ENCODE measurements around the gene LRRC63.

DNA sequence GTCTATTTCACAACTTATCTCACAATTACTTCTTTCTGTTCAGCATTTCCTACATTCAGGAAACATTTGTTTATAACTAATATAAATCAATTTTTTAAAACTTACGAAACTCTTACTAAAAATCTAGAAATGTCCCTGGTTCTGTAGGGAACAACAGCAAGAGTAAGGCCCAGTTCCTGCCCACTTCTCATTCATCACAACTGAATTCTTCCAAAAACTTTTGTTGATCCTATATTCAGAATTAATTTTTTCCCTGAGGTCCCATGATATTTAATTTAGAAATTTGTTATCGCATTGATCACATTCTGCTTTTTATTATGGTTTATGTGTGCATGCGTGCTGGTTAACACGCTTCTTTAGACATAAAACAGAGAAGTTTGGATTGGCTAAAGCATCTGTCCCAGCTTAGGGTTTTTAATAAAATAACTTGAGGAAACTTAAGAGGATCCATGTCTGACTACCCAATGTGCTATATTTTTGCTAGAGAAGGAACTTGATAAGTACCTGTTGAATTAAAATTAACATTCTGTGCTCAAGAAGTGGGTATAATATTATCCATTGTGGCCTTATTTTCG is 18.8 kb upstream of the CPB2 start:
- PRO-cap: no peak

GRCh38 chr13:46137456-46137992 is 32.7 kb upstream of the CPB2 start:
- PRO-cap: no peak

DNA sequence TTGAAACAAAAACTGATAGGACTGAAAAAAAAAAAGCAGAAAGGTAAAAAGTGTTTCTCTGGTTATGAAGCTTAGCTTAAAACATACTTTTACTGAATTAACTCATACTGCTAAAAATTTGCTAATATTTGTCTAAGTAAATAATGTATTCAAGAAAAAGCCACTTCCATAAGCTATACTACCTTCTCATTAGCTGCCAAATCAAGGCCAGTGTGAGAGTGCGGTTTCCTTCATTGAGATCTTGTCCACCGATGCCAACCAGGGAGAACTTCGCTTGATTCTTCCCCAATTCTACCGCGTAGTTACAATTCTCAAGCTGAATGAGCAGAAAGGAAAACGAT is 37.2 kb upstream of the CPB2 start:
- PRO-cap: no peak

GRCh38 chr13:46211163-46212084 is at the start of gene LRRC63:
LRRC63 (plus strand) TSS chr13:46211928.
- PRO-cap: bidirectional peak, plus-strand start at chr13:46211967, minus-strand start at chr13:46211902

DNA sequence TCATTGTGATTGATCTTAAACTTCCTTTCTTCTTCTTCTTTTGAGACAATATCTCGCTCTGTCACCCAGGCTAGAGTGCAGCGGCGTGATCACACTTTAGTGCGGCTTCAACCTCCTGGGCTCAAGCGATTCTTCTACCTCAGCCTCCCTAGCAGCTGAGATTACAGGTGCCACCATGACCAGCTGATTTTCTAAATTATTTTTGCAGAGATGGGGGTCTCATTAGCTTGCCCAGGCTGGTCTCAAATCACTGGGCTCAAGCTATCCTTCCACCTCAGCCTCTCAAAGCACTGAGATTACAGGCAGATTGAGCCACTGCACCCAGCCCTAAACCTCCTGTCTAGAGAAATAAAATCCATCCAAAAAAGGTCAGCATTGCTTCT is 17.9 kb downstream of the RUBCNL start:
- PRO-cap: no peak

DNA sequence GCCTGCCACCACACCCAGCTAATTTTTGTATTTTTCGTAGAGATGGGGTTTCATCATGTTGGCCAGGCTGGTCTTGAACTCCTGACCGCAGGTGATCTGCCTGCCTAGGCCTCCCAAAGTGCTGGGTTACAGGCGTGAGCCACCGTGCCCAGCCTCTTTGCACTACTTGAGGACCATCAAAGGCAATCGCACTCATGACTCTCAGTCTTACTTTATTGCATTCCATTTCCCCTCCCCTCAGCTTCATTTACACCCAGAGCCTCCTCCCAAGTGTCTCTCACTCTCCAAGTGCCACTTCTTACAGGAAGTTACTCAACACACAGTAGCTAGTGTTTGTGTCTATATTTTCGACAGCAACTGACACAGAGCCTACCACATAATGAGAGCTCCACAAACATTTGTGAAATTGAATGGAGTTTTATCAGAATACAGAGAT is 16.8 kb upstream of the RUBCNL start:
- PRO-cap: no peak

- PRO-cap: no peak
Measured at GRCh38 chr13:46595084-46595509, 42.1 kb downstream of the LRCH1 start.

DNA sequence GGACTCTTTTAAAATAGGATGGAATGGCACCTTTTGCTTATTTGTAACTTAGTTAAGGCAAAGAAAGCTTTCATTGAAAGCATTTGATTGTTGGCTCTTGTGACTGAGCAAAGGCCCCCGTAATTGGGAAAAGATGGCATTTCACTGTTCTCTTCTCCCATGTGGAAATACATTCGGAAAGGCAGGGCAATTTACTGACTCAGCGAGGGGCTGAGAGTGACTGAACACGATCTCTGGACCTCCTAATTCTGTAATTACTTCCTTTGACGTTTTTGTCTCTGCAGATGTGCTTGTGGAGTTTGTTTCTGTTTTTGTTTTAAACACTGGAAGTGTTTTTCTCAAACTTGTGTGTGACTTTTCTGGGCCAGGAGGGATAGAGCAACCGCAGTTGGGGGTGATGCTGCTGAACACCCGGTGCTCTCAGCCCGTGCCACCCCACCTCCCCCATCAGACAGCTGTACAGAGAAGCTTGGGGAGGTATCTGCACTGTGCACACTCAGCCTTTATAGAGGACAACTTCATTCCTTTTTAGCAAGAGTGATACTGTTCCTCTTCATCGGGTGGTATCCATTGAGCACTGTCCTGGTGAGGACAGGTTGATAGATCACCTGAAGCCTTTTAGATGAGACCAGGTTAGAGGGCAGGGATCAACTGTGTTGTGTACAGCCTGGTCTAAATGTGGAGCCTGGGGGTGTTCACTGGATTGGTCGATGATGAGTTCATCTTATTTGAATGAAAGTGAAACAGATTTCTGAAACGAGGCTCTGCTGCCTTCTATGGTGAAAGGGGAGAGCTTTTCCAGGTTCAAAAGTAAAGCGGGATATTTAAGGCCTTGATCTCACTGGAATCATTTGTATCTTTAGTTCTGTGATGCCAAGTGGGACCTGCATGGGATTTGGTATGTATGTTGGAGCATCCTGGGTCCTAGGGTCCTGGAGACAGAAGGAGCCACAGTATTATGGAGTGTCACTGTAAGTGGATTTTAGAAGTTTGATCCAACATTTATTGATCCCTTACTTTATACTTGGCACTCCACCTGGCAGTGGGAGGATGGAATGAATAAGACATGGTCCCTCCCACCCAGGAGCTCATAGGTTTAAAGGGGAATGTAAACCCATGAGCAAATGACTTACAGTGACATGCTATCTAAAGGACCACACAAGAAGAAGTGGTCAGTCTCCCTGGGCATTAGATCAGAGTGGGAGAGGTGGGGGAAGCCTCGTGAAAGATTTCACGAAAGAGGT is 117.3 kb downstream of the ESD start:
- PRO-cap: no peak

DNA sequence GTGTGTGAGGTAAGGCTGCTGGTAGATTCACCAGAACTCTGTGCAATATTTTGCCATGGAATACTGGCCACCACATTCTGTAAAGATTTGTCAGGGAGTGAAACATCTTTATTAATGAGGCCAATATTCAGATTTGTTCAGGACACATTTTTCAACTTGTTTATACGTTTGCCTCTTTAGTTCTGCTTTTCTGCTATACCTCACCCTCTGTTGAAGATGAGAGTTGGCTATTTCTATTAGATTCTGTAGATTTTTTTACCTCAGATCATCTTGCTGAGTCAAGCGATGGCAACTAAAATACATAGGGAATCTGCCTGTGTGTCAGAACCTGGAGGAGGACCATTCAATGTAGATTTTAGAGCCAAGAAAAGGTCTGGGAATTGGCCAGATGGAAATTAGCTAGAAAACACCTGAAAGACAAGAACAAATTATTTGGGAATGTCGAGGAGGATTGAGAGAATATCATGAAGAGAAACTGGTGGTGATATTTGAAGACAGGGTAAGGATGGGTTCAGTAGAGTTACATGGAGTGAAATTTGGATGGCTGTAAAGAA is 91.6 kb downstream of the ESD start:
- PRO-cap: no peak

DNA sequence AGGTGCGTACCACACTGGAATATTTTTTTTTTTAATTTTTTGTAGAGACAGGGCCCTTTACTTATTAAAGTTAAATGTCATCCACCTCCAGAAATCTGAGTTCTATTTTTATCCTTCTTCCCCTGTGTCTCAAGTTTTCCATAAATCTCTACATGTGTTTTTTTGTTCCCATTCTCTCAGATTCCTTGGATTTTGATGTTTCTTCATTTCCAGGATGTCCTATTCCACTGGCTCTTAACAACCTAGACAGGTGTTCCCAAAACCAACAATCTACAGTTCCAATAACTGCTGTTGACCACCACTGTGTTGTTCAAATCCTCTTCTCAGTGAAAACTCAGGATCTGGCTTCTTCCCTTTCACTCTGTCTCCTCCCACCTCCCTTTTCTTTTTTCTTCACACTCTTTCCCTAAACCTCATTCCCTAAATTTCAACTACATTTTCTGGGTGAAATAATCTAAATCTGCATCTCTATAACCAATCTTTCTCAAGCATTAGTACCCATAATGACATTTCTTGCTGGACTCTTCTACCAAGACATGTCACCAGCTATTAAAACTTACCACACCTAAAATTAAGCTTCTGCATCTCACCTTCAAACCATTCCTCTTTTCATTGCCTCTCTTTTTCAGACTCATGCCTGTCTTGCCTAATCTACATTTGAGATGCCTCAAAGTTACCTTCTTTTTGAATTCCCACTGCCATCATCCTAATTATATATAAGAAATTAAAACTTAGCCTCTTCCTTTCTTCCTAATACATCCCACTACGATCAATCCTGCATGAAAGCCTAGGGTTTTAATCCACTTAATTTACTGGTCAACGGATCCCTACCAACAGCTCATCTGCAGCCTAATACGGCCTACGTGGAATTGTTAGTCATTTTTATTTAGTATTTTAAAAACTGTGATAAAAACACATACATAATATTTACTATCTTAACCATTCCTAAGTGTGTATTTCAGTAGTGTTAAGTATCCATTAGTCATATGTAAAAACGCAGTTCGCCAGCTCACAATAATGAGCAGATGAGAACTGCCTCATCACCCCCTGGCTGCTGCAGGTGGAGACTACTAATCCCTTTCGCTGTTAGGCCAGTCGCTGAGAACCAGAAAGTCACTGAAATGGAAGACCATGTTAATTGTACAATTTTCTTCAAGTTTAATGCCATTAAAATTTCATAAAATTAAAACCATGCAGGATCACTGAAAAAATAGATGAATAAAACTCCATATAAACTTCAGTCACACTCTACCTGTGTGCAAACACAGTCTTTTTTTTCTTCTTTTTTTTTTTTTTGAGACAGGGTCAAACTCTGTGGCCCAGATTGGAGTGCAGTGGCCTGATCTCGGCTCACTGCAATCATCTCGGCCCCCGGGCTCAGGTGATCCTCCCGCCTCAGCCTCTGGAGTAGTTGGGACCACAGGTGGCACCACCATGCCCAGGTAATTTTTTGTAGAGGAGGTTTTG is 2.0 kb downstream of the ESD start:
- PRO-cap: no peak

- PRO-cap: no peak
Measured at GRCh38 chr13:48057066-48057366, 19.5 kb downstream of the NUDT15 start.

DNA sequence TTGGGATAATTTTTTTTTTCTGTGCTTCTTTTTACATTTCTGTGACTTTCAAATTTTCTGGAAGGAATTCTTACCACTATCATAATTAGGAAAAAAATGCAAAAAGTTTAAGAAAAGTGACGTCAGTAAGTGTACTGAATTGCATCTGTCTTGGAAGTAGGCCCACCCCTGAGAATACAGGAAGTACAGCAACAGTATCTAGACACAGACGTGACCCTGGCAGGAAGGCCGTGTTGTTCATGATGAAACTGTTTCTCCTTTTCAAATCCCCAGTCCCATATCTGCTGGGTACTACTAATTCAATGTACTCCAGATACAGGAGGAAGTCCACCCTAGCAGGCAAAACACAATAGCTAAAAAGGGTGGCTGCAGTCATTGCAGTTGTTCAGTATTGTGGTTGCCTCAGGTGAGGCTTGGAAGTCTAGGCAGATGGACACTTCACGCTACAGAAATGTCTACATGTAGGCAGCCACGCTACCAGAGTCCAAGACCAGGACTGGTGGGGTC is 49.5 kb upstream of the MED4 start:
- PRO-cap: no peak

GRCh38 chr13:48232467-48232885 is 530 bp upstream of the ITM2B start:
- PRO-cap: no peak

DNA sequence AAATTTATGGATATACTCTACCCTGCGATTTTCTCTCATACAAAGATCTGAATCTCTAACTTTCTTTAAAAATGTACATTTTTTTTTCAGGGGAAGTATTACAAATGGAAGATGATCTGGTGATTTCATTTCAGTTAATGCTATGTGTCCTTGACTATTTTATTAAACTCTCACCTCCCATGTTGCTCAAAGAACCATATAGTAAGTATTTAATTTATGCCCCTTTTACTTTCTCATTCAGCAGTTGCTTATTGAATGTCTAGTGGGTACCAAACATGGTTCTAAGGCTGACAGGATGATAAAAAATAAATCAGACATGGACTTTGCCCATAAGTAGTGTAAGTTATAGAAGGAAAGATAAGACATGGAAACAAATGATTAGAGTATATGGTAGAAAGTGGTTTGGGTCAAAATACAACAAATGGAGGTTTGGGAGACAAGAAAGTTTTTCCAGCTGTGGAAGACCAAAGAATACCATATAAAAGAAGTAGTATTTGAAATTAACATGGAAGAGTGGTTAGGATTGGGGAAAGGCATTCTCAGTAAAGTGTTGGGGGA is 52.9 kb downstream of the LPAR6 start:
- PRO-cap: no peak

- PRO-cap: no peak
Measured at GRCh38 chr13:48417398-48418083, 4.6 kb upstream of the LPAR6 start.

- PRO-cap: no peak
Measured at GRCh38 chr13:49119218-49120686, 100.4 kb upstream of the MLNR start.

DNA sequence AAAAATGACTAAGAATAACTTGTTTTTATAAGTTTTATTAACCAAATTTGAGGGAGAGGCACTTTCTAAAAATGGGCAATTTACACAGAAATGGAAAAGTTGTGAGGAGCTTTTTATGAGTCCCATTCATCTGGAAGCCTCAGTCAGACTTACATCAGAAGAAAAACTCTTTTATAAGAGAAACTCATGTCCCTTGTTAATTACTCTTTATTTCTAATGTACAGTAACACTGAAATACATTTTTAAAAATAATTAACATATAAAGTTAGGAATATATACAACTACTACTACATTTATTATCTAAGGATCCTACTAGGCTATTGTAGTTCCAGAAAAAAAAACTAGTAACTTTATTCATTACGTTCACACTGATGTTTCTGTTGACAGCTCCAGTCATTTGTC is 46.6 kb downstream of the CAB39L start:
- PRO-cap: no peak

- PRO-cap: no peak
Measured at GRCh38 chr13:49671844-49672593, 19.3 kb downstream of the EBPL start.

GRCh38 chr13:50037923-50038493 is 22.8 kb downstream of the KCNRG start:
- PRO-cap: no peak

DNA sequence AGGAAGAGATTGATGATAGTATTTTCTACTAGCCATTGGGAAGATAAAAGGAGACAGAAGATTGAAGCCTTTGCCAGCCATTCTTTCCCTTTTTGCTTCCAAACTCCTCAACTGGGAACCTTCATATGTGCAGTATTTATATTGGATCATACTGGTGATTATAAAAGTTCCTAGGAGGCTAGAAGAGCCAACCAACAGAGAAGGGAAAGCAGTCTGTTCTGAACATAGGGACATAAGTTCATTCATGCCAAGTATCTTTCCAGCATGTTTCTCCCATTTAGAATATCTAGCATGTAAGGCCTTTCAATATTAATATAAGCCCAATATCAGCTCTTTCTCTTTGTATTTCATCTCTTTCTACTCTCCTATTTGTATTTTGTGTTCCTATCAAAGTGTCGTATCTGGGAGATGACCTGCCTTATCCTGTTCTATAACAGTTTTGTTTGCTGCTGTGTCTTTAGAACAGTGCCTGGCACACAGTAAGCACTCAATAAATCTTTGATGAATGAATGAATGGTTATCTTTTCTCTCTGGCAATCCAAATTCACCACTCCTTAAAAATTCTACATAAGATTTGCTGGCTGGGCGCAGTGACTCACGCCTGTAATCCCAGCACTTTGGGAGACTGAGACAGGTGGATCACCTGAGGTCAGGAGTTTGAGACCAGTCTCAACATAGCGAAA is 89.7 kb downstream of the KCNRG start:
- PRO-cap: no peak